Cardiac fibroblast (primary cell): ENCODE measurements around the gene CAMK2A.

DNA sequence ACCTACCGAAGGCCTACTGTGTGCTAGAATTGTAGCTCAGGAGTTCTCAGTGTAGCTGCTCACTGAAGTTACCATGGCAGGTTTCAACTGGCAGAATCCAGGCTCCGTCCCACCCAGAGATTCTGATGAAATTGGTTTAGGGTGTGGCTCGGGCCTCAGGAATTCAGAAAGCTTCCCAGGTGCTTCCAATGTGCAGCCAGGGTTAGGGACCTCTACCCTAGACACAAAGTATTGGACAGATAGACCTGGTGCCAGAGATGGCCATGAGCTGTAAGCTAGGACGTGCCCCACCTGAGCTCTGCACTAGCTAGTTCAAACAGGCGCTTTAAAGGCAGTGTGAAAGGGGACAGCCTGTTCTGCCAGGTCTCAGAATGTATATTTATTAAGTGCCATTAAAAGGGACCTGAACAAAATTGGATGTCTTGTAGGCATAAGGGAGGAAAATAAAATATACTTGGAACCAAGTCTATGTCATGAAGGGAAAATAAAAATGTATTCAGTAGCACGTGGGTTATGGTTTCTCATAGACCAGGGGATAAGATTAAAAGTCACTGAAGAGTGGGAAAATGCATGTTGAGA lies 52.8 kb downstream of the ARHGEF37 start:
- RRBS, result no CpG with 5 or more reads among the region's 6 CpGs

- RRBS, result no CpG with 5 or more reads among the region's 13 CpGs
Measured at GRCh38 chr5:149773374-149774145, 43.5 kb downstream of the PPARGC1B start.

GRCh38 chr5:149795835-149796607 lies 65.9 kb downstream of the PPARGC1B start:
- RRBS, result no CpG with 5 or more reads among the region's 7 CpGs

DNA sequence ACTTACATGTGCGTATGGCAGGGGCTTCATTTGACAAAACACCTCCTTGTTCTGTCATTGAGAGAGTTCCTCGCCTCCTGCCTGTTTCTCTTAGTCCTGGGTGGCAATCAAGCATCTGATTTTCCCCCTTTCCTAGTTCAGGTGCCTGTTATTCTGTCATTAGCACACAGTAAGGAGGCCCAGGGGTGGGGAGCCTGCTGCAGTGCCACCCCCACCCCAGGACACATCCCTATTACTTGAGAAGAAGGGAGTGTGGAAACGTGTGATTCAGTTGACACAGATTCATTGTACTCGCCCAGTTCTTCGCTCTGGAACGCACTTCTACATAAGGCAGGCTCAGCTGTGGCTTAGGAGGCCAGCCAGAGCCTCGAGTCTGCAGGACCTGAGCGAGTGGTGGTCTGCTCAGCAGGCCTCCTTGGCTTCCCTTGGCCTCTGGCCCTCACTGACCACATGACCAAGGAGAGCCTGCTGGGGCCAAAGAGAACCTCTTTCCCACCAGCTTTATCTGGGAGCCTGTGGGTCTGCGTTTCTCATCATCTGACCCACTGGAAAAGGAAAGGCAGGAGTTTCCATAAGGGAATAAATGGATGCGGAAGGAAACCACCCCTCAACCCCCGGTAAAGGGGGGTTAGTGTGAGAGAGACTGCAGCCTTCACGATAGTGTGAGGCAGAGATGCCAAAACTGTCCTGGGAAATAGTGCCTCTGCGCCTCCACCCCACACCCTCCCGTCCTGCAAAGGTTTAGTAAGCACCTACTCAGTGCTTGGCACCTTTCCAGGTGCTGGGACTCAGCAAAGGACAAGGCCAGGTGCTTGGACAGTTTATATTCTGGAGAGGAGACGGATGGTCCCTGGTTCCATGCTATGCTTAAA lies 73.6 kb downstream of the PPARGC1B start:
- RRBS, result no CpG with 5 or more reads among the region's 15 CpGs

DNA sequence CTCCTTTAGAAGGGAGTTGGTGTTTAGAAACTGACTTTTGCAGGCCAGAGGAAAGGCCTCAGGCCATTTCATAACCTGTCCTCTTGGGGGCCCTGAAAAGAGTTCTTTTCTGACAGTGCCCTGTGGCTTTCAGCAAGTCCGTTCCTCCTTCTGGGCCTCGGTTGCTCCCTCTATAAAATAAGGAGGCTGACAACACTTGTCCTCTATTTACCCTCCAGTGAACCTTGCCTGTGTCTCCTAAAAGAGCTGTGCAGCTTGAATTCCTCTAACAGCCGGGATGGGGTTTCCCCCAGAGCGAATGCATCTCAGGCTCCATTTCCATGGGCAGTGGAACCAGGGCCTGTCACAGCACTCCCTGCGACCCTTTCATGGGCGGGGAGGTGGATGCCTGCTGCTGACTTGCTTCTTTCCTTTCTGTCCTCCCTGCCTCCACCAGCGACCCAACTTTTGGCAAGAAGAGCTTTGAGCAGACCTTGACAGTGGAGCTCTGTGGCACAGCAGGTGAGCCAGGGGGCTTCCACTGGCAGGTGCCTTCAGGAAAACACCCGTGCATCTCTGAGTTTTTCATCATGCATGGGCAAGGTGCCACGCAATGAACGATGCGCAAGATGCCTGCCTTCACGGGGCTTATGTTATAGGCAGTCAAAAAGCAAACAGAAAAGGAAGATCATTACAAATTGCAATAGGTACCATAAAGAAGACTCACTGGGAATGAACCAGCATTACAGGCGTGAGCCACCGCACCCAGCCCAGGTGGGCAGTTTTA lies 104.9 kb downstream of the PPARGC1B start:
- RRBS, result no CpG with 5 or more reads among the region's 14 CpGs

DNA sequence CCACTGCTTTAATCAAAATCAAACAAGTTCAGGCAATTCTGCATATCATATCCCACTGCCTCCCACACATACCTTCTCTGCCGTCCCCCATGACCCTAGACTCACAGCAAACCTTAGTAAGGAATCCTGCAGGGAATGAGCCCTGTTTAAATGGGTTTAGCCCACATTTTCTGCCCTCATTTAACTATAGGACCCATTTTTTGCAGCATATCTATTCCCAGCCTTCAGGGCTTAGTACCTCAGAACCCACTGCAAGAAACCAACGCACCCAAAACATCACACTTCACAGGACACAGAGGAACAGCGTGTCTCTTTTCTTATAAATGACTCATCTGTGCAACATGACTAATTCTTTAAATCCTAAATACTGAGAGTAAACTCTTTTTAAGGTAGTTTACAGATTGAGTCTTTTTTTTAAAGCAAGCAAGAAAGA lies 48.7 kb downstream of the PDE6A start:
- RRBS, result no CpG with 5 or more reads among the region's 3 CpGs

DNA sequence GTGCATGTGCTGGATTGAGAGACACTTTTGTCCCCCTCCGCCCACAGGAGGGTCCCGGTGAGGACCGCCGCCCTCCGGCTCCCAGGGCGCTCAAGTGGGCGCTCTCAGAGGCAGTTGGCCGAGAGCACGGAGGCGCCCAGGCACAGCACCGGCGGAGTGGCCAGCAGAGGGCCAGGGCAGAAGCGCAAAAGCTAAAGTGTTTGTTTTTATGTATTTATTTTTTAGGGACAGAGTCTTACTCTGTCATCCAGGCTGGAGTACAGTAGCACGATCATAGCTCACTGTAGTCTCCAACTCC lies 11.9 kb downstream of the PDE6A start:
- RRBS, result 57% methylated on average over 3 of the region's 14 CpGs

GRCh38 chr5:149940008-149940532 lies 4.5 kb downstream of the PDE6A start:
- RRBS, result 68% methylated on average over 4 of the region's 8 CpGs

- RRBS, result no CpG with 5 or more reads among the region's 6 CpGs
Measured at GRCh38 chr5:149957958-149958348, 2.6 kb upstream of the SLC26A2 start.

GRCh38 chr5:150041708-150042225 lies 41.2 kb downstream of the HMGXB3 start:
- RRBS, result no CpG with 5 or more reads among the region's 5 CpGs

GRCh38 chr5:150081772-150082275 lies 4.5 kb downstream of the CSF1R start:
- RRBS, result 12% methylated on average over 1 of the region's 13 CpGs

DNA sequence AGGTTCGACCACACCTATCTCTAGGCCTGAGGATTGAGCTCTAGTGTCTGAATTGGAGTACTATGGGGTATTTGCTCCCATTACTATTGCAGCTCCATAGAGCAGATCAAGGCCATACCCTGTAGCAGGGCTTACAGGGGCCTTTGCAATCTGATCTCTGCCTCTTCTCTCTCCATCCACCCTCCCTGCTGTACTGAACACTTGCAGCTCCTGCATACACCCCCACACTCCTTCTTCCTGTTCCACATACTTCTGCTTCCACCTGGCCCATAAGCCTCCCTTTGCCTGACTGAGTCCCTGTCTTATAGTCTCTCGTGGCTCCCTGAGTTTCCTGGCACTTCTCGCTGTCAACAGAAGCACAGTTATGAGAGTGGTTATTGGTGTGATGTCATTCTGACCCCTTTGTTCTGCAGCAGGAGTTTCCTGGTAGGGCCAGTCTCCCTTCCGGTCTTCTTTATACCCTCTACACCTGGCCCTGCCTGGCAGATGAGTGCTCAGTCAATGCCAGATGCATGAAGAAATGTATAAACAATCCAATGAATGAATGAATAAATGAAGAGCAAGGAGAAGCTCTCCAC lies 20.3 kb upstream of the CSF1R start:
- RRBS, result no CpG with 5 or more reads among the region's 4 CpGs

- RRBS, result no CpG with 5 or more reads among the region's 11 CpGs
Measured at GRCh38 chr5:150146716-150147193, 8.9 kb downstream of the PDGFRB start.

DNA sequence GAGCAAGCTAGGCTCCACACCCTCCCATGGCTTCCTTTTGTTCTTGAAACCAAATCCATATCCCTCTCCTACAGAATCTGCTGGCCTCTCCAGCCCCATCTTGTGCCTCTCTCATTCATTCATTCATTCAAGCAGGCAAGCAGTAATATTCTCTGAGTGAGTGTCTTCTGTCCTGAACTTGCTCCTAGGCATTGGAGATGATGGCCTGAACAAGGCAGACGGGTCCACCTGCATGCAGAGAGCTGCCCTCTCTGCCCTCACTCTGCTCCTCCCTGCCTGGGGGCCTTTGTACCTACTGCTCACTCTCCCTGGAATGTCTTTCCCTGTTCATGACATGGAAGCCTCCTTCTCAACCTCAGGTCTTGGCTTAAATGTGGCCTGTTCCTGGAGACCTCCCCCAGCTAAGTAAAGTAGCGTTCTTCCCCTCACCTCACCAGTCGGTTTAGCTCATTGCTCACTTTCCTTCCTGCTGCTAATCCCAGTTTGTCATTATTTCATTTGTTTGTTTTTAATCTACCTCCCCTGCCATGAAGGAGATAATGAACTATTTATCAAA lies 6.6 kb downstream of the CDX1 start:
- RRBS, result no CpG with 5 or more reads among the region's 3 CpGs

DNA sequence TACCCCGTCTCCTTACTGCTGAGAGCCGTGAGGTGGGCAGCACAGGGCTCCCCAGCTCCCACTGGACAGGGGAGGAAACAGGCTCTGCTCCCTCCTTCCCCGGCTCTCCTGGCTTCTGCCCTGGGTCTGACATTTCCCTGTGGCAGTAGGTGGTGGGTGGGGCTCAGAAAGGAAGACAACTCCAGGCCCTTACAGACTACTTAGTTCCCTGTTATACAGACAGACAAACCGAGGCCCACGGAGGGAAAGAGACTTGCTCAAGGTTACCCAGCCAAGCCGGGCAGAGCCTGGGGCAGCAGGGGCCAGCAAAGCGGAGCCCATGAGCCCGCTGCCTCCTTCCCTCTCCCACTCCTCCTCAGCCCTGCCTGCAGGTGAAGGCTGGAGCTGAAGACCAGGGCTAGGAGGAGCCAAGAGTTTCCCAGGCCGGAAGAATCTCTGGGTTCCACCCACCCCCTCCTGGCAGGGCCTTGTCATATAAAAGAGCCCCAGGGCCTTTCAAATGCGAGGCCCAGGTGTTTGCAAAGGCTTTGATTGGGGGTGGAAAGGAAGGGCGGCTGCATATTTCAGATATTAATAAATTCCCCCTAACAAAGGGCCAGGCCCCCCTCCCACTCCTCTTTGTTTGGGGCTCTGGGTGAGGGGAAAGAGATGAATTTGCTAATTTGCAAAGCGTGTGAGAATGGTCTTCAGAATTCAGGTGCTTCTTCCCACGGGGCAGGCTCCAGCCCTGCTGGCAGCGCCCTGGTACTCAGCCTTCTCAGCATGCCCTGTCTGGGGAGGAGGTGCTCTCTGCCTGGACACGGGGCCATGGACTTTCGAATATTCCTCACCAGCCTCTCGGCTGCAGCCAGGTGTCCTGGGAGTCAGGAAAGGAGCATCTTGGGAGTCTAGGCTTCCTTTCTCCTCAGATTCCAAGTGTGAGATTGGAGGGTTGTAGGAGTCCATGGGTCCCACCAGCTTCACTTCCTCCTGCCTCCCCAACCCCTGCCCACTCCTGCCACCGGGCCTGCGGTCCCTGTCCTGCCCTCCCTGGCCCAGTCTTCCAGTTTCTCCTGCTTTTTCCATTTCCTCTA lies 21.5 kb downstream of the SLC6A7 start:
- RRBS, result no CpG with 5 or more reads among the region's 19 CpGs

DNA sequence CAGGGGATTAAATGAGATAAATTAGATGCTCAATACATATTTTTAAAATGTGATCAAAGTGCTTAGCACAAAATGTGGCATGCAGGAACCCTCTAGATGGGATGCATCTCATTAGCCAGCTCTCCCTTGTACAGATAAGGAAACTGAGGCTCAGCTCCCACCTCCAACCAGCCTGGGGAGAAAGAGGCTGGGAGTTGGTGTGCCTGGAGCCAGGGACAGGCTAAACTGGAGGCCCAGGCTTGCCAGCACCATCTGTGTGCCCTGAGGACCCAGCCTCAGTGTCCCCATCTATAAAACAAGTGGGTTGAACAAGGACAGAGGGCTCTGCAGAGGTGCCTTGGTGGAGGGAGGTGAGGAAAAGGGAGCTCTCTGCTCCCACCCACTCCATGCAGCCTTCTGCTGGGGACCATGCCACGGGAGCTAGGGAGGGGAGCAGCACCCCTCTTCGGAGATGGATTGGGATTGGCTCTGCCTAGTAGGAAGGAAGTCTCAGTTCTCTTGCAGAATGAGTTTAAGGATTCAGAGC lies 25.6 kb downstream of the SLC6A7 start:
- RRBS, result no CpG with 5 or more reads among the region's 2 CpGs

GRCh38 chr5:150244393-150244598 lies 45.3 kb downstream of the CAMK2A start:
- RRBS, result no CpG with 5 or more reads among the region's 5 CpGs

DNA sequence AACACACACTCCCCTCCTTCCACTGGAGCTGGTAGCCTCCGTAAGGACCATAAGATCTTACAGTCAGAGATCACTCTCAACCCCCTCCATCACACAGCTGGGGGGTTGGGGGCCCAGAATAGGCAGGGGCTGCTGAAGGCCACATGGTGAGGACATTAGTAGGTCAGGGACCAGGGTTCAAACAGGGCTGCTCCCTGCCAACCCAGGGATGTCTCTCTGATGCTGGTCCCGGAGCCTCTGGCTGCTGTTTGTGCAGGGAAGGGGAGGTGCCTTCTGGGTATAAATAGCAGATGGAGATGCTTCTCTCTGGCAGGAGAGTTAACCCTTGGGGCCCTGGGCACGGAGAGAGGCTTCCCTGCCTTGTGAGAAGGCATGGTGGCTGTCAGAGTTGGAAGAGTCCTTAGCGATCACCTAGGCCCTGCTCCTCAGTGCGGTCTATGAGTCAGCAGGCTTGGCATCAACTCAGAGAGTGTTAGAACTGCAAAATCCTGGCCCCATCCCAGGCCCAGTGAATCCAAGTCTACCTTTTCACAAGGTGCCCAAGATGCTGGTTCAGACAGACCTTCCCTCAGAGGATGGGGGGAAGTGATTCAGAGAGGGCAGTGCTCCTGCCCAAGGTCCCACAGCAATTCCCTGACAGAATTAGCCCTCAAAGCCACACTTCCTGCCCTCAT lies 25.8 kb downstream of the CAMK2A start:
- RRBS, result no CpG with 5 or more reads among the region's 5 CpGs

- RRBS, result no CpG with 5 or more reads among the region's 23 CpGs
Measured at GRCh38 chr5:150289571-150290171, at the start of gene CAMK2A. TSS of gene CAMK2A (minus strand) at chr5:150289773.

DNA sequence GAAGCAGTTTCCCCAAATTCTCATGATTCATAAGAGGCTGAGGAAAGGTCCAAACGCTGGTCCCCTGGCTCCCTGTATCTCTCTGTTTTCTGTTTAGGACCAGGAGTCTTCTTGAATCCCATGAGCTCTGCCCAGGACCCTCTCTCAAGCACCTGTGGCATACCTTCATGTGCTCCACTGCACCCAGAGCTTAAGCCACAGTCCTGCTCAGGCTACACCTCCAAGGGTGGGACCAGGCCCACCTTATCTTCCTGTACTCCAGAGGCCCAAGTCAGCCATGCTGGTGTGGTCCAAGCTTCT lies 26.1 kb downstream of the TCOF1 start:
- RRBS, result no CpG with 5 or more reads among the region's 1 CpG